AG09309 (cell line): ENCODE data around the genes ZFP42 and FRG1.

GRCh38 chr4:186259912-186260592 lies 5.9 kb upstream of the F11 start:
- RRBS, result no CpG with 5 or more reads among the region's 7 CpGs

DNA sequence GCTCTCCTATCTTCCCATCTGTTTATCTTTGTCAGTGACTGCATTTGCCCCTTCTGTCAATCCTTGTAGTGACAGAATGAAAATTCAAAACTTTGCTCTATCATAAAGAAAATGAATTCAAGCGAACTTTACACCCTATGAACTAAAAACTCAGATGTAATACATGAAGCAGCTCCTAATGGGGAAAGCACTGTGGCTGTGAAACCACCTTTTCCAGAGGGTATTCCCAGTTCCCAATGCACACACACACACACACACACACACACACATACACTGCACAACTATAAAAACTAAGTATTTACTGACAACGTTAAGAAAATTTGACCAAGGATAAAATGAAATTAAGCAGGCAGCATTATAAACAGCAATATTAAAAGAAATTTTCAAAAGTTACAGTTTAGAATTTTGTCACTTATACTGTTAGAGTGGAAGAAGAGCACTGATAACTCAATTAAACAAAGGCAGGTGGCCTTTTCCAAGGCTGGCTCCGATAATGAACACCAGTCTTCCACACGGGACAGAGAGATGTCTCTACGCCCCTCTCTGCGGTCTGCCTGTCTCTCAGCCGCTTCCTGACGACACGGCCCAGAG lies 83.1 kb upstream of the MTNR1A start:
- RRBS, result no CpG with 5 or more reads among the region's 9 CpGs

DNA sequence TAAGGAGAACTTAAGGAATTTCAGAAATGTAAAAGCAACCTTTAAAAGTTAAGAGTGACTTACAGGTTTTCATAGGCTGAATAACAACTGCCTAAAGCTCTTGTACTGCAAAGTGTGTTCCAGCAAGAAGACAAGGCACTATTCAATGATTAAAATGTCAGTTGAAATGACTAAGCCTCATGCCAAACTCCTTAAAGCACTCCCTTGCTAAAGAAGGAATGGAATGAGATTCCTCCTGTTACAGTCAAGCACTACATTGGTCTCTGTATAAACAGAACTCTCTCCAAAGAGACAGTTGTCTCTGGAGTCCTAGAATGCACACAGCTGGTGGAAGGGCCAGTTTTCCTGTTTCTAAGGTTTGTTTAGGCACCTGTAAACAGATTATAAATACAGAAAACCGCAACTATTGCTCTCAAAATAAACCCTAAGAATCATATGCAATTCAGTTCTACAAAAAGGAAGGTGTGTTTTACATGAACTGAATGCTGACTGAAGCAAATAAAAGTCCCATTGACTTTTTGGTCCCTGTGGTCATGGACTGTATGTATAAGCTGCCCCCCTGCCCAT lies 47.1 kb downstream of the FAT1 start:
- RRBS, result no CpG with 5 or more reads among the region's 1 CpG

DNA sequence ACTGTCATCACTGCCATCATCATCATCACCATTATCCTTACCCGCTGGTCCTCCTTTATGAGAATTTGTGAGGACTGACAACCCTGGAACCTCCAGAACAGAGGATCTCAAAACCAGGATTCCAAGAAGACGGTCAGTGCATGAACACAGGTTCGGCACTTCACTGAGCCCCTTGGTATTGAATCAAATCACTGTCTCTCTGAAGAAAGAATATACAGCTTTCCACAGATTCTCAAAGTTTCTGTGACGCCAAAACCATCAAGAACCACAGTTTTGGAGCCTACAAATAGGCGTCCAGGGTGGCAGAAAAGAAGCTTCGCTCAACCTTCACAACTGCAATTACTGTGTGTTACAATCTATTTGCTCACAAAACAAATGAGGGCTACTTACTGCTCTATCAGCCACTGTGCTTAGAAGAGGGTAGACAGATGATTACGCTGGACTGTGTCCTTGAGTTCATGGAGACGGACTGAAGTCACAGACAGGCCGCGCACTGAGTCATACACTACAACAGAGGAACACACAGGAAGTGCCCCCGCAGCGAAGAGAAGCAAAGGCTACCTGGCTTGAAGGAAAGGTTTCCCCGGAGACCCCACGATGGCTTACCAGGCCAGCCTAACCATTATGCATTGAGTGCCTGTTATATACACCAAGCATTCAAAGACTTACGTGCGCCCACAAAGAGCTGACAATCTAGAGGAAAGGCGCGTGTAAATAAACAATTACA lies 25.7 kb downstream of the FAT1 start:
- RRBS, result no CpG with 5 or more reads among the region's 18 CpGs

DNA sequence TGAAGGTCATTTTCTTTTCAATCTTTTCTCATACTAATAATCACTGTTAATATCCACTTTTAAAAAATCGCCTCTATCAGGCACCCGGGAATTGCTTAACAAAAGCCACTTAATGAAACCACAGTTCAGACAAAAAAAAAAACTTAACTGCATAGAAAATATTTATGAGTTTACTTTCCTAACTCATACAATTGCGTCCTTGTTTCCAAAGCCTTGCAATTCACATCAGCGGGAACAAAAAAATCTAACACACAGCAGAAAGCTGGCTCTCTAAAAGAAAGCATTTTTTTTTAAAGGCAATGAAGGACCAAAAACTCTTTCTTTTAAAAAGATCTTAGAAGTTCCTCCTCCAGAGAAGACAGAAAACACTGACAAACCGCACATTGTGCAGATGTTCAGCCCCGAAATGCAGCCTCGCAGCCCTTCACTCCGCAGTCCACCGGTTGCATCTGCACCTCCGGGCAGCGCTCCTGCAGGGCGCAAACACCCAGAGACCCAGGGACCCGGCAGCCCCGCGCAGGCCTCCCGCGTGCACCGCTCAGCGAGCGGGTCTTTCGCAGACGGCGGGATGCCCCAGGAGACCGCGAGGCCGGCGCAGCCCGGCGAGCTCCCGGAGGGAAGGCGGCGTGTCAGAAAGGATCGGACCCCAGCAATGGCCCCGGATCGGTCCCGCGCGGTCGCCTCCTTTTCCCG lies 746 bp downstream of the FAT1 start:
- RRBS, result 3% methylated on average over 25 of the region's 40 CpGs

DNA sequence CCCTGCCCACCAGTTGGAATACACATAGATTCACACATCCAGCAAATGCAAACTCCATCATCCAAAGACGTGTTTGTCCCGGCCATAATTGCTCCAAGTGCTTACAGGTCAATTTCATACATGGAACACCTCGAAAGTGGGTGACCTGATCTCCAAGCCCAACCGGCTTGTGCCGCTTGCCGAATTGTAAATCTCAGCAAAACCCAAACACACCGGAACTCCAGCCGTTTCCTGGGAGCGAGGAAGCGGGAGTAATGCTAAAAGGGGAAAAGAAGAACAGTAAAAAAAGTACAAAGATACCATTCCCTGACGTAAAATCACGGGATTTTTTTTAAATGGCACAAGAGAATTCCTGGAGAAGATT lies 1.4 kb upstream of the FAT1 start:
- RRBS, result 2% methylated on average over 5 of the region's 12 CpGs

DNA sequence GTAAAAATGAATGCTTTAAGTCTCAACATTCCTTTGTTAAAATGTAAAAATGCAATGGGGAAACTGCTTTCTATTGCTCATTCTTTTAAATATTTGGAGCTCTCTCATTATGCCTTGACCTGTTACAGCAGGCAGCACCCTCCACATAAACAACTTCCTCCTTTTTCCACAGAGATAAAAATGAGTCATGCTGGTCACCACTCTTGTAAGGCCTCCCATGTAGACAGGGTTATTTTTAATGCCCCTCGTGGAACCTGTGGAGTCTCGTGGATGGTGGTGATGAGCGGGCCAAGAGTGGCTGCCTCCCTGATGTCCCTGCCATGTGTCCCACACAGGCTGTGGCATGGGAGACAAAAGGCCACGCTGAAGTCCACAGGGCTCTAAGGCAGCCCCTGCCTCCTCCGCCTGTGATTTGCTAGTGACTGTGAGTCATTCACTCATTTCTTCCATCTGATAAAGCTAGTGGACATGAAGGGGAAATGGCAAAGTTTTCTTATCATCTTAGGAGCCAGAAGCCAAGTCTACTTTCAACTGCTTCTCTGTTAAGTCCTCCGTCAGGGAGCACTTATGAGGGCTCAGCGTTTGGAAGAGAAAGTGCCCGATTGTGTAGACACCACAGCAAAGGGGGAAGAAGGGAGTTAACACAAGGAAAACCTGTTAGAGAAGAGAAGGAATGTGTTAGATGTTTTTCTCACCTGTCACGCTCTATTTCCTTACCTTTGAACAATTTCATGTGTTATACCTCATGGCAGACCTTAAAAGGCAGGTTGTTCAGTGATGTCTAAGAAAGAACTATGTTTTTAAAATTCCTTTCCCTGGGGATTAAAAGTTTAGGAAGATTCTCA lies 121.6 kb upstream of the FAT1 start:
- RRBS, result no CpG with 5 or more reads among the region's 9 CpGs

DNA sequence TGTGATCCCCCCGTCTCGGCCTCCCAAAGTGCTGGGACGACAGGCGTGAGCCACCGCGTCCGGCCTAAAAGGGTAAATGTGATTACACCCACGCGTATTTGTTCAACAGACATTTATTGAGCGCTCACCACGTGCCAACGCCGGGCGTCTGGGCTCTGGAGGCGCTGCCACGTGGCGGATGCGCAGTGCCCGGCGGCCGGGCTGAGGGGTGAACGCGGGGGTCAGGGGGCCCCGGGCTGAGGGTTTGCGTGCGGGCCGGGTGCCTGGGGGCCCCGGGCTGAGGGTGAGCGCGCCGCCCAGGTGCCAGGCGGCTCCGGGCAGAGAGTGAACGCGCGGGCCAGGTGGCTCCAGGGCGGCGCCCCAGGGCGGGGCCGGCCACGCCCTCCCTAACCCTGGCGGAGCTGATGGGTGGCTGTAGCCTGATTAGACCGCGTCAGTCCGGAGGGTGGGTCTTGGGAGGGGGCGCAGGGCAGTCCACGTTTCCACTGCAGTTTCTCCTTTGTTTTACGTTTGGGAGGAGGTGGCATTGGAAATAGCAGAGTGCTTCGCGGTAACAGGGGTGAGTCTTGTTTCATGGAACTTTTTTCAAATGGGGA lies at the start of gene ZFP42:
TSS of gene ZFP42 (plus strand) at position 490 of the 596 bp plus-strand sequence.
- RRBS, result 31% methylated on average over 34 of the region's 50 CpGs

DNA sequence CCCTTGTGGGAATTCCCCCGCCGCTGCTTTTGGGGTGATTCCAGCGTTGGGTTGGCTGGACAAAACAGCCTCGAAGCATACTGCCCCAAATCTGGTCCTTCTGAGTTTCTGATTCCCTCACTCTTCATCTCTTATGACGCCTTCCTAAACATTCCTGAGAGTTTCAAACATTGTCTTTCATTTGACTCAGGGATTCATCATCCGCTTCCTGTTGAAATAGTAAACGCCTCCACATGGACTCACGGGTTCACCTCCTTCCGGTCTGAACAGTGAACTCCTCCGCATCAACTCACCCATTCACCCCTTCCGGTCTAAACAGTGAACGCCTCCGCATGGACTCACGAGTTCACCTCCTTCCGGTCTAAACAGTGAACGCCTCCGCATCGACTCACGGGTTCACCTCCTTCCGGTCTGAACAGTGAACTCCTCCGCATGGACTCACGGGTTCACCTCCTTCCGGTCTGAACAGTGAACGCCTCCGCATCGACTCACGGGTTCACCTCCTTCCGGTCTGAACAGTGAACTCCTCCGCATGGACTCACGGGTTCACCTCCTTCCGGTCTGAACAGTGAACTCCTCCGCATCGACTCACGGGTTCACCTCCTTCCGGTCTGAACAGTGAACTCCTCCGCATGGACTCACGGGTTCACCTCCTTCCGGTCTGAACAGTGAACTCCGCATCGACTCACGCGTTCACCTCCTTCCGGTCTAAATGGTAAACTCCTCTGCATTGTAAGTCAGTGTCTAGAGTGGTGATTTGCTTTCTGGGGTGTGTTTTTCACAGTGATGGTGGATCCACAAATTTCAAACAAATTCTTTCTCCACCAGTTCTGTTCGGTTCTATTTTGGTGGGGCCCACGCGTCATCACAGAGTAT lies 20.4 kb downstream of the TRIML1 start:
- RRBS, result 69% methylated on average over 5 of the region's 46 CpGs

DNA sequence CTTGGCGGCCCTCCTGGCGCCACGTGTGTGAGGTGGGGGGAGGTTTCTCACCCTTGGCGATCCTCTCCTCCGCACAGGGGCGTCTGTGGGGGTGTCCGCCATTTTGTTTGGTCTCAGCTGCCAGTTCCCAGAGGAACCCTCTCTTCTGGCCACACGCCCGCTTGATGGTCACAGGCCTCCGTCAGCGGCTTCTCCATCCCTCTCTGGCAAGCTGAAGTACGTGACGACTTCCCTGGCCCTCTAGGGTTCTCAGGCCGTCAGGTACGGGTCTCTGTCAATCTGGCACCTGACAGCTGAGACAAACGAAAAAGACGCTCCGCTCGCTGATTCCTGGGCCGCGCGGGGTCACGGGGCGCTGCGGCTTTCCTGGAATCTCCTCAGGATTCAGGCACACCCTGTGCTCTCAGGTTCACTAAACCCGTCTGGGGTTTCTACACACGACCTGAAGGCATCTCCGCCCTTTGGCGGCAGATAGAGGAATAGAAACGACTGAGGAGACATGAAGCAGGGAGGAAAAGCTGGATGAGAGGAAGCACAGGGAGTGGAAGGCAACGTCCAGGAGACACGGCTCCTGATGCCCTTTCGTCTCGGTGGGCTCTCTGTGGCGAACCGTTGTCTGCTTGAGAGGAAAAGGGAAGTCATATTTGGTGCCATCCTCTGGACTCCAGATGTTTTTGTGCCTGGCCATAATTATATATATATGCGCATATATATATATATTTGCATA lies 272.8 kb downstream of the TRIML1 start:
- RRBS, result no CpG with 5 or more reads among the region's 37 CpGs

DNA sequence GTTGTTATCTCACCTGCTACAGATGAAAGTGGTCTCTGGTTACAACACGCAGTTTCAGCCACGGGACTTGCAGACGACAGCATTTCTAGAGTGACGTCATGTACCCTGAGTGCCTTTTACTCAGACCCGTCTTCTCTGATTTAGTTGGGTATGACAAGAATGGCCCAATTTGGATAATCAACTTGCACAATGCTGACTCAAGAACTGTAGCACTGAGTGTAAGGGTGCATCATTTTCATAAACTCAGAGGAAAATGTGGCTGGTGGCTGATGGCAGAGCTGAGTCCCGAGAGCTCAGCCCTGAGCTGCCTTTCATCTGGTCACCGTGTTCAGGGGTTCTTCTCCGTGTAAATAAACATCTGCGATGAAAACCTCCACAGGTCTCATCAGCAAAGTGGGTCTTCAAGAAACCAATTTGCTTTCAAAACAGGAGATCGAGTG lies 281.3 kb upstream of the FRG1 start:
- RRBS, result no CpG with 5 or more reads among the region's 10 CpGs

- RRBS, result 3% methylated on average over 6 of the region's 53 CpGs
Observed at GRCh38 chr4:189940759-189941376, at the start of gene FRG1. Gene FRG1 (plus strand): TSS chr4:189940872.